ENCODE results near the genes NLN and MAST4.

GRCh38 chr5:65101472-65102144 lies 332.9 kb downstream of the CWC27 start:
- RRBS: no CpG with 5 or more reads among the region's 10 CpGs

GRCh38 chr5:65721952-65722509 lies at the start of gene NLN:
NLN (plus strand) TSS chr5:65722205.
- RRBS: 1% methylated on average over 50 of the region's 67 CpGs

DNA sequence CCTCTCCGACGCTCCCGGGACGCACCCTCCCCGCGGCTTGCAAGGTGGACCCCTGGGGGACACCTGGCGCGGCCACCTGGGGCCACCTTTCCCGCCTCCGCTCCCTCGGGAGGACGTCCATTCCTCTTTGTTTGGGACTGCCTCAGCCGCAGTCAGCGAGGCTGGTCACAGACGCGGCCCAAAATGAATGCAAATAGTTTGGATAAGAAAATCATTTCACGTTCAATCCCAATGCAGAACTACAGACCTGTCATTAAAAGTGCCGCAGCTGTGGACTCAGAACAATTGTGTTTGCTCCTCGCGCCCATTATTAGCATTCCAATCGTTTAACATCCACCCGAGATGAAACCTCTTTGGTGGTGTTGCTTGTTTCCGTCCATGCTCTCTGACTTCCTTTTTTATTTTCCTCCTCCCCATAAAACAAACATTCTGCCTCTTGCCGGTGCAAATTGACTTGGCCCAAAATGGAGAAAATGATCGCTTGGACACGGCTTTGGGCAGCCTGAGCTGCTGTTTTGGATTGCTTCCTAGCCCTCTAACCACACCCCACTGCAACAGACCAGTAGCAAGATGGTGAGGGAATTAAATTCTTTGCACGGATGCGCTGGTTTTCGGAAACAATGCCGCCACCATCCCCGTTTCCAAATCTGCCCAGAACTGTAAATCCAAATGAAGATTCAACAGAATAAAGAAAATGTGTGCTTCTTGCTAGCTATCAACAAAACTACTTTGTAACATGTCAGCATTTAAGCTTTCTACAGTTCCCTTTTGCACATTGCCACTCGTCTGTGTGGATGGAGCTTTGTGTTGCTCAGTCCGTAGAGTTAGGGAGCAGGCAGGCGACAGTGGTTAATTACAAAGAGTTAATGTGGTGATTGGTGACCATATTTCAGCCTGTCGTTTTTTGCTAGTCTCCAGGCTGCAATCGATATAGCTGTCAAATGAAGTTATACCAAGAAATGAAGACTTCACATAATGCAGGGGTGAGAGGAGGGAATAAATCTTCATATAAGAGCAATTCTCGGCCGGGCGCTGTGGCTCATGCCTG lies 829 bp downstream of the NLN start:
- RRBS: 2% methylated on average over 3 of the region's 39 CpGs

DNA sequence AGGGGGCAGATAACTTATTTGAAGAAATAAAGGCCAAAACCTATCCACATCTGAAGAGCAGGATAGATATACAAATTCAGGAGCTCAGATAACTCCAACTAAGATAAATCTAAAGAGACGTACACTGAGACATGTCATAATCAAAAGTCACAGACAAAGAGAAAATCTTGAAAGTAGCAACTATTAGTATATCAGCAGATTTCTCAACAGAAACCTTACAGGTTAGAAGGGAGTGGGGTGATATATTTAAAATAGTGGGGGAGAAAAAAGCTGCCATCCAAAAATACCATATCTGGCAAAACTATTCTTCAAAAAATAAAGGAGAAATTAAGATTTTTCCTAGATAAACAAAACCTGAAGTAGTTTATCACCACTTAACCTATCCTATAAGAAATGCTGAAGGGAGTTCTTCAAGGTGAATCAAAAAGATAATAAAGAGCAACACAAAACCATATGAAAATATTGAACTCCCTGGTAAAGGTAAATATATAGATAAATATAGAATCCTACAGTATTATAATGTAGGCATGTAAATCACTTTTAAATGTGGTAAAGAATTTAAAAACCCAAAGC lies 45.1 kb upstream of the SREK1 start:
- RRBS: no CpG with 5 or more reads among the region's 1 CpG

GRCh38 chr5:66306933-66307339 lies 162.8 kb downstream of the SREK1 start:
- RRBS: no CpG with 5 or more reads among the region's 5 CpGs

GRCh38 chr5:66595859-66596871 lies at the start of gene MAST4:
MAST4 (plus strand) TSS chr5:66596393.
- RRBS: 3% methylated on average over 57 of the region's 97 CpGs

DNA sequence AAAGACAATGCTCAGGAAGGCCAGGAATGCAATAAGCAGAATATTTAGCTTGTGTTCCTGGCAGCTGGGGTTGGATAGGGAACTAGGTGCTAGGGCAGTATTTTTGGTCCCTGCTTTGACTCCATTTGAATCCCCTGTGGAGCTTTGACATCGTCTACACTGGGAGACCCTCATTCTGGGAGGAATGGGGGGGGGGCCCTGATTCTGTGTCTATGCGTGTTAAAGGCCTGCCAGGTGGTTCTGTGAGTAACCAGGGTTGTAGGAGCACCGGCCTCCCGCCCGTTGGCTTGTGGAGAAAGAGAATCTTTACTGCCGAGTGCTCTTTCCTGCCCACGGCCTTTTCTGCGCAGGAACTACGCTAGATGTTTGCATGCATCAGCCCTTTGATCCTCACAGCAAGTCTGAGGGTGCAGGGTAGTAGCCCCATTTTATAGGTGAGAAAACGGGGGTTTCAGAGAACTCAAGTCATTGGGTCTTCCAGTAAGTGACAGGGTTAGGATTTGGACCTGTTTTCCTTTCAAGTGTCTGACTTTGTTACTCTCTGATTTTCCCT lies 21.7 kb downstream of the MAST4 start:
- RRBS: no CpG with 5 or more reads among the region's 10 CpGs

GRCh38 chr5:66690564-66690958 lies 94.4 kb downstream of the MAST4 start:
- RRBS: no CpG with 5 or more reads among the region's 4 CpGs

GRCh38 chr5:67257269-67257661 lies 60.7 kb upstream of the CD180 start:
- RRBS: no CpG with 5 or more reads among the region's 1 CpG

- RRBS: no CpG with 5 or more reads among the region's 8 CpGs
Measured at GRCh38 chr5:67315013-67315993, 118.7 kb upstream of the CD180 start.

DNA sequence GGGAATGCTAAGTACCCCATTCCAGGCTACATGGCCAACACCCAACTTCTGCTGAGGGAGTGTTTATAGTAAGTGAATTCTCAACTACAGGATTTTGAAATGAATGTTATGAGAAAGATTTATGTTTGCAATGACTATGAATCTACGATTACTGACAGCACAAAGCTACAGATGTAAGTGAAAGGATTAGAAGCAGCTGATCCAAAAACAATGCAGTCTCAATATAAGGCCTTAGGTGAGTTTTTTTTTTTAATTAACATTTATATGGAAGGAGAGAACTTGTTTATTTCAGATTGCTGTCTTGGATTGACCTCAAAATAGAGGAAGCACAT lies 294.4 kb upstream of the CD180 start:
- RRBS: no CpG with 5 or more reads among the region's 1 CpG

DNA sequence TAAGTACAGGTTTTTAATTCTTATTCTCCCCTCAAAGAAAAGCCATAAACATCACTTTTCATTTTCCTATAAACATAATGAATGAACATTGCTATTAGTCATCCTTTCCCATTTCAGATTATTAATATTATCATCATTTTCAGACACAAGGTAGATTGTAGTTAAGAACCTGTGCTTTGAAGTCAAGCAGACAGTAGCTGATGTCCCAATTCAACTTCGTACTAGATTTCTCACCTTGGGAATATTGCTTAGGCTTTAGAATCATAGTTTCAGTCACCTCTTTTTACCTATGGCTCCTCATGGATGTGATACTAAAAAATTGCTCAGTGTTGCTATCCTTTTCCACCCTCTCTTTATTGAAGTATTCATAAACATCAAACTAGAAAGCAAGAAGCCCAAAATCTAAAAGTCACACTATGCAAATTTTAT lies 449.5 kb upstream of the CD180 start:
- RRBS: no CpG with 5 or more reads among the region's 1 CpG

- RRBS: no CpG with 5 or more reads among the region's 10 CpGs
Measured at GRCh38 chr5:67815421-67816504, 399.8 kb upstream of the PIK3R1 start.

DNA sequence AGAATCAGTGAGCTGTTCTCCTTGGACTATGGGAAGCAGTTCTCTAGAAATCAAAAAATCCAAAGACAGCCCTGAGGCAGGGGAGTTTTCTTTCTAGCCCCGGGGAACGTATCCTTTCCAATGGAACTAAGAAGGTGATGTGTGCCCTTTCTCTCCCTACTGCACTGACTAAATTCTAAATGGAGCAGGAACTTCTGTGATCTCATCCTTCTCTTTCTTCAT lies 178.1 kb upstream of the PIK3R1 start:
- RRBS: no CpG with 5 or more reads among the region's 2 CpGs

DNA sequence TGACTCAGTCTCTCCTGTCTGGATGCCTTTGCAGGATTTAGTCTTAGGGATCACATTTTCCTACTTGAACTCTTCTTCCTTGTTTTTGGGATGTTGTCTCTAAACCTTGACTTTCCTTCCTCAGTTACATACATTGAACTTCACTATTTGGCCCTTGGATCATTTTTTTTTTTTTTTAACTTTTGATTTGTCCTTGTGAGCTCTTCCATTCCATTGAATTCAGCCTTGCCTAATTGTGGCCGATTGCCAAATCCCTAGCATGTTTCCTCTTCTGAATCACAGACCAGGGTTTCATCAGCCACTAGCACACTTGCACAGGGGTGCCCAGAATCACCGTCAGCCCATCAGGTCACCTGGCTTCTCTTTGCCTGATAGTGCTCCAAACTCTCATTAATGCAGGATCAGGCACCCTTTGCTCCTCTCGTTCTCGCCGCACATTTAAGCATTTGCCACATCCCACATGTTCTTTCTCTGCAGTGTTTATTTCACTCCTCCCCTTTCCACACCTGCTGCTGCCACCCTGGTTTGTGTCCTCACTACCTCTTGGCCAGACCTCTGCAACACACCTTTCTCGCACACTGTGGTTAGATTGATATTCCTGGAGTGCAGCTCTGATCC lies 9.6 kb downstream of the PIK3R1 start:
- RRBS: no CpG with 5 or more reads among the region's 6 CpGs

DNA sequence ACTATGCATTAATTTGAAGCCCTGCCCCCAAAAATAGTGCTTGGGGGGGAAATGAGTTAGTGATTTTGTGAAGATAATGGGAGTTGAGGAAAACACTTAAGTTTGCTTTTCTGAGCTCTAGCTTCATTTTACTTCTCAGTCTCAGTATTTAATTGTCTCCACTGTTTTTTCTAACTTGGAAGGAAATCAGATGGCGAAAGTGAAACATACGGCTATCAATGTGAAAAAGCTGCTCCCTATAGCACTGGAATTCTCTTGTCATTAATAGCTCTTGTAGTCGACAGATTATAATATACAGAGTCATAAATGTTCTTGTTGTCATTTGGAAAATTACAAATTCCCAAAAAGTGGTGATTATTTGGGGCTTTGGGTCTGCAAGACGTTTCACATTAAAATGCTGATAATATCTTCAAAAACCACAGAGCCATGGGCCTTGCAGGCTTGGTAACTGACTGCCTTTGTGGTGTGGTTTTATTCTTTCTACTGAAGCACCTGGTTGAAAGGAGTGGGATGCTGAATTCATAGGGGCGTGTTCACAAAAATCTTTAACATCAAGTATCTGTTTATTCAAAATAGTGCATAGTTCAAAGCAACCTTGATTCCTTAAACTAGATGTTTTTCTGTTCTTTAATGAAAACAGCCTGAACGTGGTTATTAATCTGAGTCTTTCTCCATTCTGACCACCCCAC lies 40.1 kb downstream of the PIK3R1 start:
- RRBS: no CpG with 5 or more reads among the region's 6 CpGs

GRCh38 chr5:68287934-68288913 lies 72.7 kb downstream of the PIK3R1 start:
- RRBS: 2% methylated on average over 18 of the region's 52 CpGs

DNA sequence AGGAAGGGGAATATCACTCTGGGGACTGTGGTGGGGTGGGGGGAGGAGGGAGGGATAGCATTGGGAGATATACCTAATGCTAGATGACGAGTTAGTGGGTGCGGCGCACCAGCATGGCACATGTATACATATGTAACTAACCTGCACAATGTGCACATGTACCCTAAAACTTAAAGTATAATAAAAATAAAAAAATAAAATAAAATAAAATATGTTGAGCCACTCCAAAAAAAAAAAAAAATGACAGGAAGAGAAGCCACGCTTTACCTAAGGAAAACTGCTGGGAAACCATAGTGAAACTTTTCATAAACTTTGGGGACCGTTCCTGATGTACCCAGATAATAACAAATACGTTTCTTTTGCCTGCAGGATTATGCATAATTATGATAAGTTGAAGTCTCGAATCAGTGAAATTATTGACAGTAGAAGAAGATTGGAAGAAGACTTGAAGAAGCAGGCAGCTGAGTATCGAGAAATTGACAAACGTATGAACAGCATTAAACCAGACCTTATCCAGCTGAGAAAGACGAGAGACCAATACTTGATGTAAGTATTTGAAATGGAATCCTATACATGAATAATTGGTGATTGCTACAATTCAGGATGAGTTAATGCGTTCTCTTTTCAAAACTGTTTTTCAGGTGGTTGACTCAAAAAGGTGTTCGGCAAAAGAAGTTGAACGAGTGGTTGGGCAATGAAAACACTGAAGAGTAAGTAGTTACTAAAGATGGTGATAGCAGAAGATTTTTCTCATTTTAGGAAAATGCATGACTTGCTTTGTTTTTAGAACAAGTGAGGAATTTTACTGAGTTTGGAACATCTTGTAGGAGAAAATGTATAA lies 79.4 kb downstream of the PIK3R1 start:
- RRBS: no CpG with 5 or more reads among the region's 13 CpGs

GRCh38 chr5:68343342-68343960 lies 127.9 kb downstream of the PIK3R1 start:
- RRBS: no CpG with 5 or more reads among the region's 6 CpGs